REH cell (cell line): ENCODE measurements around the genes ETDB, ETDC and CT45A9.

GRCh38 chrX:132281274-132281712 lies 62.0 kb upstream of the RAP2C start:
- PRO-cap = no peak

- PRO-cap = no peak
These were observed 3.1 kb downstream of the GPC4 start for GRCh38 chrX:133412151-133412724.

DNA sequence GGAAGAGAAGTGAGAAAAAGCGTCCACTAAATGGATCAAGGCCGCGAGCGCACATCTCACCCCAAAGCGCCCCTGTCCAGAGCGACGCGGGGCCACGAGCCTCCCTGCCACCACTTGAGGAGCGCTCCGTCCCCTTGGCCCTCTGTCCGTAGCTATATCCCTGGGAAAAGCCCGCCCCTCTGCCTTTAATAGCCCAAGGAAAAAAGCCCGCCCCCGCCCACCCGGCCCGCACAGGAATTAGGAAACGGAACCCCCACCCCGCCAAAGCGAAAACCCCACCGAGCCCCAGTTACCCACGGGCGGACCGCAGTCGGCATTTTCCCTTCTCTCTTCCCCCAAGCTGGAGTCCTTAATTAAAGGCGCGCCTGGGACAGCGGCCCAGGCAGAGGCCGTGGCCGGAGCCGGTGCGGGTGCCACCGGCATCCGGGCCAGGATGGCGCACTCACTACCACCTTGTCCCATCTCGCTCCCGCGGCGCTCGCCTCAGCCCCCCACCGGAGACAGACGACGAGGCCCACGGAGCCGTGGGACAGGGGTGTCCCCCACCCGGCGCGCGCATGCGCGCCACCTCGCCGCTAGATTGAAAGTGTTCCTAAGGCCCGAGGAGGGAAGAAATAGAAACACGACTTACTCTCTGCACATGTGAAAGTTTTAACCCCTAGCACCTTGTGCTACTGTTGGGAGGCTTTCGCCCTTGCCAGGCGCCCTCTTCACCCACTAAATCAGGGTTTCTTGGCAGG lies 64.5 kb upstream of the CCDC160 start:
- PRO-cap = bidirectional peak, plus-strand start at position 307 of the sequence, minus-strand start at position 162 of the sequence; bidirectional peak, plus-strand start at position 619 of the sequence, minus-strand start at position 435 of the sequence

DNA sequence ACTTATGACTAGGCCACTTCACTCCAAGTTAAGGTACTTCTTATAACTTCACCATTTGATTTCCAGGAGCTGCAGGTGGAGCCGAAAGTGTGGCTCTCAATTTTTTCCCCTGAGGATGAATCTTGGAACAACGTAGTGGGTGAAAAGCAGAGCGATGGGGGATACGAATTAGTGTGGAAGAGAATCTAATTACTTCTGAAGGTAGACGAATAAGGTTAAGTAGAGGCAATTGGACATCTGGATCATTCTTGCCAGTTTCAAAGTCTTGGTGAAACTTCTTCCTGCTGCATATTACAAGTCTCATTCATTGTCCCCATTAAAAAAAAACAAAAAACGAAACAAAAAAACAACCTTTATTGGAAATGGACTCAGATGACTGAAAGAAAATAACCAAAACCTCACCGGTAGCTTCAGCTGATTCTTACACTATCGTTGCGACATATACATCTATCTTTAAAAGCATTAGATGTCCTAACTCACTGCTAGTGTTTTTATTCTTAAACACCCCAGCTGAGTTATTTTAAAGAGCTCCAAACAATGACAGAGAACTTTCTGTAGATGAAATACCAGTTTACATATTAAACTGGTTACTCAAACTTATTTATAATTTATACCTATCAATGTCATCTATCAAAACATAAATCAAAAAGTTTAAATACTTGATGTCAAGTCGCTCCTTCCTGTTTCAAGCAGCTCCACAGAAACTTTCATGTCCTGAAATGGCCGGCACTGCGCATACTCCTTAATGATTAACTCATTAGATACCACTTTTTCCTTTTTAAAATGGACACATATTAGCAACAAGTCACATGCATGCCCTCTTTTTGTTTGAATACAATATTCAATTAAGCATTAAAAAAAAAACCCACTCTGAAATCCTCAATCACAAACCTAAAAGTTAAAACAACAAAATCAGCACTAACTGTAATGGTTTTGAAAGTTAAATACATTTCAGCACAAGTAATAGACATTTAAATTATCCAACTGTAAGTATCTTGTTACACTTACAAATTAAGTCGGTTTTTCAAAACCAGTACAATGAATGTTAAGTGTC lies 87.2 kb downstream of the HPRT1 start:
- PRO-cap = no peak

DNA sequence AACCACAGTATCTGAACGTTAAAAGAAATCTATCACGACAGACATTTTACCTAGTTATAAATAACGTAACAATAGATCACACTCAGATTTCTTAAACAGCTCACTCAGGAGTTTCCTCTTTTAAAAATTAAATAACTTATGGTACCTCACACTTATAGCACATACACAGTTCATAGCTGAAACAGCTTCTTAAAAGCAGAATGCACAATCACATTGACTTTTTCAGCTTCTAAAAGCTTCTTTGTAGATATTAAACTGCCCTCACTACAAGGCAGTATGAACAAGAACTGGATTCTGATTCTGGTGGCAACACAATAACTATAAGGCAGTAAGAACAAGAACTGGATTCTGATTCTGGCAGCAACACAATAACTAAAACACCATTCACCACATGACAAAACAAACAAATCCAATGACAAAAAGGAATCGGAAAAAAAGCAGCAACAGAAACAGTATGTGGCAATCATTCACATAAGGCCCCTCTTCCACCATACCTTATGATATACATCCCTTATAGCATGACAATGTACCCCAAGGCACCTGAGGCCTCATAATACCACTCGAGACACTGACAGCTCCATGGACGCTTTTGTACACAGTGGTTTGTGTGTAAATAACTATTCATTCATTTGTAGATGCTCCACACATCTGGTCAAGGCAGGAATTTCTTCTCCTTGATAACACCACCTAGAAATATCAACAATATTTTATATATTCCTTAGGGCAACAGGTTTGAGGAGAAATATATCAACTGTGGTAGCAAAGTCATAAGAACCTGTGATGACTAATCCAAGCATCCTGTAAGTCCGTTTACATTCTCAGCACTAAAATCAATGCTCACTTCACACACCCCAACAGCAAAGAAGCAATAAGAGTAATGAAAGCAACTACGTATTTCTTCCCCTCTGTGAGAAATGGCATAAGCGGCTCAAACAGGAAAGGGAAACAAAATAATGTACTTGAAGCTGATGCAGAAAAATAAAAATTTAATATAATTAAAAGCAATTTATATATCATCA lies 26.0 kb downstream of the PABIR2 start:
- PRO-cap = no peak

- PRO-cap = no peak
These were observed at the start of gene ETDB for GRCh38 chrX:135120382-135120738. Gene ETDB (minus strand): TSS chrX:135120526.

- PRO-cap = no peak
These were observed 117 bp upstream of the ETDA start for GRCh38 chrX:135251844-135252043.

- PRO-cap = no peak
These were observed at the start of gene ETDC for GRCh38 chrX:135309123-135309618. Gene ETDC (plus strand): TSS chrX:135309480.

GRCh38 chrX:135348794-135349449 lies 4.3 kb downstream of the ZNF449 start:
- PRO-cap = no peak

DNA sequence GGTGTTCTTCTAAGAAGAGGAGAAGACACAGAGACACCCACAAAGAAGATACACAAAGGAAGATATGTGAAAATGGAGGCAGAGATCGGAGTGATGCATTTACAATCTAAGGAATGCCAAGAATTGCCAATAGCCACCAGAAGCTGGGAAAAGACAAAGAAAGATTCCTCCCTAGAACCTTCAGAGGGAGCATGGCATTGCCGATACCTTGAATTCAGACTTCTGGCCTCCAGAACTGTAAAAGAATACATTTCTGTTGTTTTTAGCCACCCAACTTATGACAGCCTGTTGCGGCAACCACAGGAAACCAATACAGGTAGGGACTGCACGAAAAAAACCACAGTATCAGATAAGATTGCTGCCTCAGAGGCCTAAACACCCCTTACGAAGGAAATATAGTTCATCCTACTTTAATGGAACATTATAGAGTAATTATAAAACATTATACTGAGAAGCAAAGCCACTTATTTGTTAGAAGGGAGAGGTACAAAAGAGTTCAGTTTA lies 37.6 kb upstream of the SMIM10L2A start:
- PRO-cap = no peak

DNA sequence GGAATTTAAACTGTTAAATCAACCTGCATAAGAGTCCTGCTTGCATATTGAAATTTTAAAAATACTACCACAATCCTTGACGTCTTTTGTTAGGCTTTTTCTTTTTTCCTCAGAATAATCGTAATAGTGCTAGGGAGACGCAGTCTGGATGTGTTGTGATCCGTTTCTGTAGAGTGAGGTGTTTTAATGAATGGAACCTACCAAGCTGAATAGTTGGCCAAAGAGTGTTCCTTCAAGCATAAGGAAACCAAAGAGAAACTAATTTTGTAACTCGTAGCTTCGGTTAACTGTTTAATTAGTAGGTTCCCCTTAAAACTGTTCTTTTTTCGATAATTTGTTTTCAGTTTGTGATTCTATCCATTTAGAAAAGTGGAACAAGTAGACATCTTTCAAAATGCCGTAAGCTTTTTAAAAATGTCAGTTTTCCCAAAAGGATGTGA lies 2.0 kb downstream of the INTS6L start:
- PRO-cap = no peak

DNA sequence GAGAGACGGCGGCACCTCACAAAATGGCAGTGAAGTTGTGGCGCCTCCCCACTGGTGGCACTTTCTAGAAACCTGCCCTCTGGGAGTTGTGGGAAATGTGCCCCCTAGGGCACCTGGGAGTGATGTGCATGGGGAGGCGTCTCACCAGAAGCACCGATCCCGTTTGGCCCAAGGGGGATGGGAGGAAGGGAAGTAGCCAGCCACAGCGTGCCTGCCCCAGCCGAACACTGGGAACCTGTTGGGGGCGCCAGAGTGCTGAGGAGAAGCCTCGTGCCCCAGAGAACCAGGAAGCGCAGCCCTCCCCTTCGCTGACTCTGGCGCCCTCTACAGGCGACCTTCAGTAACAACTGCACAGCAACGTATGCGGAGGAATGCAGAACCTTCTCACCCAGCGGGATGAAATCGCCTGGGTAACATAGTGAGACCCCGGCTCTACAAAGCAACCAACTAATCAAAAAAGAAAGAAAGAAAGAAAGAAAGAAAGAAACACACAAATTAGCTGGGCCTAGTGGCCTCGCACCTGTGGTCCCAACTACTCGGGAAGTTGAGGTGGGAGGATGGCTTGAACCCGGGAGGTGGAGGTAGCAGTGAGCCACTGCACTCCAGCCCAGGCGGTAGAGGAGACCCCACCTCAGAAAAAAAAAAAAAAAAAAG lies at the start of gene CT45A9:
Gene CT45A9 (minus strand): TSS at position 229 of the 654 bp plus-strand sequence.
- PRO-cap = no peak

GRCh38 chrX:136210127-136211209 lies 13.6 kb downstream of the FHL1 start:
- PRO-cap = unidirectional peak, minus-strand start at chrX:136210471

DNA sequence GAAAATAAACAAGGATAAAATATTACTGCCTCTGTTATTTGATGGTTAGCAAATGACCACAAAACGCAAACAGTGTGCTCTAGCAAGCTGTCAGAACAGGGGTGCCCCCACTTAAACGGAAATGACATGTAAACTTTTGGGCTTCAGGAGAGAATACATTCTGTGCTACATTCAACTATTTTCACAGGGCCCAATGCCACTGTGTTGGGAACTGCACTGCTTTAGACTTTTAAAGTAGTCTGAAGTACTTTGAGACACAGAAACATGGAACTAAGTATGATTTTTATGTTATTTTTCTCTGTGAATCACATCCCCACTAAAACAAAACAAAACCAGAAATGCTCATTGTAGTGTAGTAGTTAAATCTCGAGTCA lies 14.2 kb downstream of the CD40LG start:
- PRO-cap = no peak

GRCh38 chrX:136687756-136688266 lies 39.9 kb downstream of the CD40LG start:
- PRO-cap = no peak

GRCh38 chrX:136766820-136767064 lies 14.0 kb downstream of the ARHGEF6 start:
- PRO-cap = no peak

DNA sequence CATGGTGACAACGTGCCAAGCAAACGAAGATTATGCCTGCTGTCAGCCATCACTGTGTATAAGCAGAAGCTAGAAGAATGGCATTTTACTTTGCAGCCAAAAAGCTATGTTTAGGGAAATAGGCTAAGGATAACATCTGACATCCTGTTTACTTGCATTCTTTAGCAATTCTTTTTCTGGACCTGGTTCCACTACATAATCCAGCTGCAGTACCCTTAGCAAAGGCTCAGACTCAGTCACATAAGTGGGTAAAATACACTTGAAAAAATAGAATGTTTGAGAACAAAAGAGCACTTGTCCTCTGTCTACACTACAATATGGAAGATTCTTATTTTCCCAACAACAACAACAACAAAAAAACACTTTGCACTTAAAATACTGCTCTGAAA lies 859 bp upstream of the ARHGEF6 start:
- PRO-cap = bidirectional peak, plus-strand start at position 191 of the sequence, minus-strand start at position 60 of the sequence

GRCh38 chrX:136880832-136881213 lies 298 bp upstream of the RBMX start:
- PRO-cap = bidirectional peak, plus-strand start at chrX:136880885, minus-strand start at chrX:136880725

GRCh38 chrX:138990490-138990951 lies 279.0 kb upstream of the FGF13 start:
- PRO-cap = no peak

- PRO-cap = no peak
These were observed 307.8 kb upstream of the F9 start for GRCh38 chrX:139222600-139223251.